ENCODE results near the genes MPP3, ATXN7L3 and HEXIM1.

DNA sequence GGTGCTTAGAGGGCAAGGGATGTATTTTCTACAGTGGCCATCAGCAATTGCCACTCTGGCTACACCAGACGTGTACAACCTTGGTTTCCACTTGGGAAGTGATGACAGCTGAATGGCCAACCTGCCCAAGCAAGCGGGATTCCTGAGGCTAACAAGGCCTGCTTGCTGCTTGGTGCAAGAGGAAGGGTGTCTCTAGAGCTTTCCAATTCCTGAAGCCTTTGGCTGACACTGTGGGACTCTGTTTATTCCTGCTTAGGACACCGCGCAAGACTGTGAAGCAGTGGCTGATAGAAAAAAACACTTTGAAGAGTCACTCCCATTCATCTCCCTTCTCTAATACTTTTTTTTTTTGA, 2.2 kb downstream of the DUSP3 start:
- PRO-cap: no peak

- PRO-cap: bidirectional peak, plus-strand start at chr17:43833255, minus-strand start at chr17:43833179
Observed at GRCh38 chr17:43832265-43833428, at the start of gene MPP3. TSS of gene MPP3 (minus strand) at chr17:43833146.

GRCh38 chr17:43842583-43843250, 4.3 kb upstream of the CD300LG start:
- PRO-cap: no peak

GRCh38 chr17:43983442-43984455, 20.7 kb upstream of the NAGS start:
- PRO-cap: no peak

DNA sequence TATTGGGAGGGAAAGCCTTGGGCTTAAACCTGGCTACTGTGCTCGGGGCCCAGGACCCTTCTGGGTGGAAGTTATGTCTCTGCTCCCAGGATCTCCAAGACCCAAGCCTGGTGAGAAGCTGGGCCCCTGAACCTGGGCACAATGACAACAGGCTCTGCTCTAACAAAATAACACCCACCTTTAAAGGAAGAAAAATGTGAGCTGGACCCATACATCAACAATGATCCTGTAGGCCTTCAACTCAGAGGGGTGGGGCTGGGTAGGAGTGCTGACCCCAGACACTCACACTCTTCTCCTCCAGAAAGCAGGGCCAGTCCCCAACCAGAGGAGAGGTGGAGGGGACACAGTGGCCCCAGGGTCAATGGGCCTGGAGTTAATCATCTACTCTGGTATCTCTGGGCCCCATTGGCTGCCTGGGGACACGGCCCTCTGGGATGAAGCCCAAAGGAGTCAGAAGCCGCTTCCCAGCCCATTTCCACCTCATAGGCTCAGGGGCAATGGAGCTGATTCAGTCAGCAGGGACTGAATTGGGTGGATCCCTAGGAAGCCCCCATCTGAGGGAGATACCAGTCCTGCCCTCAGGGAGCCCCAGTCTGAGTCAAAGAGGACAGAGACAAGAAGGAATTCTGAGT, 3.1 kb upstream of the NAGS start:
- PRO-cap: no peak

DNA sequence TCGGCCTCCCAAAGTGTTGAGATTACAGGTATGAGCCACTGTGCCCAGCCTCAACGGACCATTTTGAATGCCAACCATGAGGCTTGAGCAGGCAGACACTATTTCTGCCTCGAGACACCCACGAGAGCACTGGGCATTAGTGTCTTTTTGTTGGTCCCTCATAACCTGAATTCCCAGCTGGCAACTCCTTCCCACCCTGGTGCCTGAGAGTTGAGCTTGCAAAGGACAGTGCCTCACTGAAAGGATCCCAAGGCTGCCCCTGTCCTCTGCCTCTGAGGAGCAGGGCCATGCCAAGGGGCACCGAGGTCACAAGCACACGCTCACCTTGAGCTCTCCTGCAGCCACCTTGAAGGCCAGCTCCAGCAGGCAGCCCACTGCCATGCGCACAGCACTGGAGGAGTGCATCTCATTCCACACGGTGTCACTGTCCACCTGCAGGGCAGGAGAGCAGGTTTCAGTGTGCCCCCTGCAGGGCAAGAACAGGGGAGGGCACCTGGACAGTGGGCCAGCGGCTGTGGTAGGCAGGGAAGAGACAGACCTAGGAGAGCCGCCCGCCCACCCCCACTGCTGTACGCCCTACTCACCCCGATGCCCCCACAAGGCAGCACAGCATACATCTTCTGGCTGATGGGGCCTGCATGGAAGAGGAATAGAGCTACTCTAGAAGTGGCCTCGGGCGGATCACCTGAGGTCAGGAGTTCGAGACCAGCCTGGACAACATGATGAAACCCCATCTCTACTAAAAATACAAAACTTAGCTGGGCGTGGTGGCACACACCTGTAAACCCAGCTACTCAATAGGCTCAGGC, 12.9 kb downstream of the G6PC3 start:
- PRO-cap: no peak

GRCh38 chr17:44095376-44096658, 25.3 kb downstream of the G6PC3 start:
- PRO-cap: unidirectional peak, plus-strand start at chr17:44095799; bidirectional peak, plus-strand start at chr17:44096139, minus-strand start at chr17:44096071

GRCh38 chr17:44112168-44112748, 11.2 kb downstream of the HDAC5 start:
- PRO-cap: no peak

DNA sequence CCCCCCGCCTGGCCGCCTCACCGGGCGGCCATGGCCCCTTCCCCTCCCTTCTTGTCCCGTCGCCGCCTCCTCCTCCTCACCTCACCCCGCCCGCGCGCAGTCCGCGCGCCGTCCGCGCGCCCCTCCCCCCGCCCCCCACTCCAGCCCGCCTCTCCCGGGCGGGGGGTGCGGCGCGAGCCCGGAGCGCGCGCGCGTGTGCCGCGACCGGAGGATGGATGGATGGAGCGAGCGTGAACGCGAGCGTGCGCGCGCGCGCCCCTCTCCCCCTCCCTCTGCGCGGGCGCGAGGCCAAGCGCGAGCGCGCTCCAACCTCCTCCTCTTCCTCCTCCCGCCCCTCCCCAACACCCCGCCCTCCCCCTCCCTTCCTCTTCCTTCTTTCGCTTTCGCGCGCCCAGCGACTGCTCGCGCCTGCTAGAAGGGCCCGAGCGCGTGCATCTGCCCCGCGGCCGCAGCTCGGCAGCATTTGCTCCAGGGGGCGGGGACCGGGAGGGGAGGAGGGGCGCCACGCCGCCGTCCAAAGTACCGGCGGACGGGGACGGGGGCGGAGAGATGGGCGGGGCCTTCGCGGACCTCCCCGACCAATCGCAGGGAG, at the start of gene ATXN7L3:
Gene ATXN7L3 (minus strand): TSS at position 236 of the 592 bp plus-strand sequence.
- PRO-cap: bidirectional peak, plus-strand start at position 181 of the sequence, minus-strand start at position 274 of the sequence; bidirectional peak, plus-strand start outside the sequence, minus-strand start at position 437 of the sequence

DNA sequence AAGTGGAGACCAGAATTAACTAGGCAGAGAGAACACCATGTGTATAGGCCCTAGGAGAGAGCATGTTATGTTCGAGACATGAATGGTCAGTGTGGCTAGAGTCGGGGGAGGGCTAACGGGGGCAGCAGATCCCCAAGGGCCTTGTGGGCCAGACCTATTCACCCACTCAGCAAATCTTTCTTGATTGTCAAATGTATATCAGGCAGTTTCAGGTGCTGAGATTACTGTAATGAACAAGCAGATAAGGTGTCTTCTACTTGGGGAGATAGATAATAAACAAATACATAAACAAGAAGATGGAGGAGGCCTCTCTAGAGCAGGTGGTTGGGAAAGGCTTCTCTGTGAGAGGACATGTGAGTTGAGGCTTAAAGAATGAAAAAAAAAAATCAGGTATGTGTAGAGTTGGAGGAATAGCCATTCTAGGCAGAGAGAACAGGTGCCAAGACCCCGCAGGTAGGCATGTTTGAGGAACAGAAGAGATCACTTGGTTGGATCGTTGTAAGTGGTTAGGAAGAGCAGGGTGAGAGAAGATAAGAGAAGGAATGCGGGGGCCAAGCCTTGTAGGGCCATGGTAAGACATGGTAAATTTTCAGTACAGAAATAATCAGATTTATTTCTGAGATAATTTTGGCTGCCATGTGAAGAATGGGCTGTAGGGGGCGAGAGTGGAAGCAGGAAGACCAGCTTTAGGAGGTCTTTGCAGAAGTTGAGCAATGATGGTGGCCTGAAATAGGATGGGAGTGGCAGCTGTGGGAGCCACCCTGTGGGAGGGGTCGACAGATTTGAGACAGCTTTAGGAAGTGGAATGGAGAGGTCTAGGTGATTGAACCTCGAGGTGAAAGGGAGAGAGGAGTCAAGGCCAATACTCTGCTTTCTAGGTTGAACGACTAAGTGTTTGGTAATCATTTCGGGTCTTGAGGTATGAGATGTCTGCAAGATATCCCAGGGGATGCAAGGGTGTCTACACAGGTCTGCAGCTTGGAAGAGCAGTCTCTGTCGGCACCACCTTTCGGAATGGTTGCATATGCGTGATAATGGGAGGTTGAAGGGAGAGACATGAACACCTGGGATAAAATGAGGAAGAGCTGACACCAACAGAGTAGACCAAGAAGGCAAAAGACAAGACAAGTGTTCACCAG, 3.9 kb upstream of the ATXN7L3 start:
- PRO-cap: no peak

DNA sequence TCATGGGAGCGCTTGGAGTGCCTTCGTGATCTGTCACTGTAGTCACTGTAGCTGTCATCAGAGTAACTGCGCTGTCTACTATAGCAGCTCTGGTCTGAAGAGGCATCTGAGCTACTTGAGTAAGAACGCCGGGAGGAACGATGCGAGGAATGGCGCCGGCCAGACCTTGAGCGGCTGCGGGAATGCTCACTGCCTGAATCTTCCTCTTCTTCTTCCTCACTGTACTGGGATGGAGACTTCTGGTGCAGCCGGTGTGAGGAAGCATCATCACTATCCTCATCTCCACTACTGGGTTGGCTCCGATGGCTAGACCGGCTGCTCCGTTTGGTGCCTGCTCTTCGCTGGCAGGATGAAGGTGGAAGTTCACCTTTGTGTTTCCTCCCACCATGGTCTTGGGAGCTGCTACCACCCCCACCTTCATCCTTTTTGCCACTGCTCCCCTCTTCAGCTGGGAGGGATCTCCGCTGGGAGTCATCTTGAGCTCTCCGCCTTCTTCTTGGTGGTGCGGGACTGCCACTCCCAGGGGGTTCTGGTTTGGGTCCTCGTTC, 10.0 kb upstream of the ITGA2B start:
- PRO-cap: no peak

DNA sequence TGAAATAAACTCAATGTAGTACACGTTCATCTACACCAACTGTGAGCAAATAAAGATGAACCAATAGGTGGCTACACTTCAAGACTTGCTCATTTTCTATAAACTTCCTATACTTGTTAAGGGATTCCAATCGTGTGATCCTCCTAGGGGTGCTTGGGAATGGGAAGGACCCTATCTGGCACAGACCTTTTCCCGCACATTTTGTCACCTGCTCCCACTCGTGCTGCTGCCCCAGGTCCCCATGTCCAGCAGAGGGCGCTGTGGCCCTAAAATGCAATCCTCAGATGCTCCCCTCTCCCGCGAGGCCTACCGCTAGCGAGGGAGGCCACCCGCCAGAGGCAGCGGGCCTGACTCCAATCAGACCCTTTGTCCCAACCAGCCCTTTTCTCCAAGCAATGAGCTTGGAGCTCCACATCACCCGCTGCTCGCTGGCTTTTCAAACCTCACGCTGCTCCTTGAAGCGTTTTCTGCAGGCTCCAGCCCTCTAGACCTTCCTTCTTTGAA, 23.8 kb upstream of the FZD2 start:
- PRO-cap: no peak

DNA sequence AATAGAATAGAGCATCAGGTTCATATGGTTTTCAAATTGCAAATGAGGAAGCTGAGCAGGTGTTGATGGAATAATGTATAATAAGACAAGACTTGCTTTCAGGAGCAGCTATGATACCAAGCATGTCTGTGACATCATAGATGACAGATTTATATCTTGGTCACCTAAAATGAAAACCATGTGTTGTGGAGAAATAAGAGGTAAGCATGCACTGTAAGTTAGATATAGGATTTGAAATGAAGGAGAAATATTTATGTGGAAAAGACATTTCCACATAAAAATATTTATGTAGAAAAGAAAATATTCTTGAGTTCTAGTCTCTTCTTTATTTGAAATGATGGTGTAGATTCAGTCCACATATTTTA, 8.7 kb downstream of the MEIOC start:
- PRO-cap: no peak

DNA sequence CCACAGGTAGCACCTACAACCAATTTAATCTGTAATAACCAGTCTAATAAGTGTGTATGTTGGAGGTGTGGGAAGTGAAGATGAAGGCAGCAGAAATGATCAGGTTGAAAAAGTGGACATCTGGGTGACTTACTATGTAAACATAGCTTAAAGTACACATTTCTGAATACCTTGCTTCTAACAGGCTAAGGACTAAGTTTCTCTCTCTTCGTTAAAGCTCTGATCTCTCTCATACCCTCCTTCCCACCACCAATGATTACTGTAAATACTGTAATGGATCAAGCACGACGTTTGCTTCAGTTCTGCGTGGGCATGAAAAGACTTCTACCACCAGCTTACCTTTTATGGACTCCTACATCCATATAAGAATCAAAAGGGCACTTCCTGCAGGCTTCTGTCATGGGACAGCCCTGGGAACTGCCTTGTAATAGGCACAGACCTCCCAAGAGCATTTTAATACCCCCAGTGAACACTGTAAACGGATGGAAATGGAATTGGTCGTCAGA, 799 bp downstream of the CCDC43 start:
- PRO-cap: no peak

- PRO-cap: no peak
Observed at GRCh38 chr17:44872430-44873039, 24.9 kb downstream of the HIGD1B start.

DNA sequence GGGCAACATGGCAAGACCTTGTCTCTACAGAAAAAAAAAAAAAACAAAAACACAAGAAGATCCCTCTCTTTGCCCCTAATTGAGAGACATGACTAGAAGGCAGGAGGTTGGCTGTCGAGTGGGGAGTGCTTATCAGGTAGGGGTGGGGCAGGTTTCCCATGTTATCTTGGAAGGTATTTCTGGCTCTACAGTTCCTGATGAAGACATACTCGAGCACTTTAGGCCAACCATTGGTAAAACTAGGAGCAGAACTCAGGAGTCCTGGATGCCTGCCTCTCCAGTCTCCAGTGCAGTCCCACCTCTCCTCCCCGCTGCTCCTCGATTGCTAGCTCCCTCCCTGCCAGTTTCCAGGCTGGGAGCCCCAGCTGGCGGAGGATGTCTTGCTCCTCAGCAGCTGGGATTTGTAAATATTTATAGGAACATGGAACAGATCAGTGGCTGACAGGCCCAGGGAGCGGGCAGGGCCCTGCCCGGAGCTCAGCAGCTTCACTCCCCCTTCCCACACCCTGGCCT, 11.3 kb upstream of the C1QL1 start:
- PRO-cap: no peak

GRCh38 chr17:45122635-45123102, 9.6 kb downstream of the PLCD3 start:
- PRO-cap: no peak

DNA sequence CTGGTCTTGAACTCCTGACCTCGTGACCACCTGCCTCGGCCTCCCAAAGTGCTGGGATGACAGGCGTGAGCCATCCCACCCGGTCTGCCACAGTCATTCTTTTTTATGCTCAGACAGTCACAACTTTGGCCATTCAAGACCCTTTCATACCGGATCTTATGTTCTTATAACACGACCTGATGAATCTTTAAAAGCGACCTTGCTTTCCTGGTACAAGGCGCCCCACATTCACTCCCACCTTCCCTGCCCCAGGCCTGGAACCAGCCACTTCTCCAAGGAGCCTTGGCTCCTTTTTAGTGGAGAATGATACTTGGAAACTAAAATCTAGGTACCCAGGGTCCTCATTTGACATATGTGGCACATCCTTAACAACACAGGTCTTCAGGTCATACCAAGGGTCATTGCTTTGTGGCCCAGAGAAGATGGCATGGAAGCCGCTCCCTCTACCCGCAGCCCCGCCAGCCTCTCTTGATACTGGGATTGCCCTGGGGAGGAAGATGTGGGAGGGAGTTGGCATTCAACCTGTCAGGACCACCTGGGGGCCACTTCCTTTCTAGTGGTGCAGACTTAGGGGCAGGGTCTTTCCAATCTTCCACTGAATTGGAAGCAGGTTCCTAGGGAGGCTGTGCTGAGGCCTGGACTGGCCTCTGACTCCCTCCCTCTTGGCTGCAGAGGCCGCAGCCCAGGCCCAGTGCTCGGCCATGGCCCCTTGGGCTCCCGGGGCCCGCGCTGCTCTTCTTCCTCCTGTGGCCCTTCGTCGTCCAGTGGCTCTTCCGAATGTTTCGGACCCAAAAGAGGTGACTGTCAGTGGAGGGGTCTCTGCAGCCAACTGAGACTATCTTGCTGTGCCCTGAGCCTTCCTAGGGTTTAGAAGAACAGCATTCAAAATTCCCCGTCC, 5.3 kb upstream of the HEXIM1 start:
- PRO-cap: no peak

DNA sequence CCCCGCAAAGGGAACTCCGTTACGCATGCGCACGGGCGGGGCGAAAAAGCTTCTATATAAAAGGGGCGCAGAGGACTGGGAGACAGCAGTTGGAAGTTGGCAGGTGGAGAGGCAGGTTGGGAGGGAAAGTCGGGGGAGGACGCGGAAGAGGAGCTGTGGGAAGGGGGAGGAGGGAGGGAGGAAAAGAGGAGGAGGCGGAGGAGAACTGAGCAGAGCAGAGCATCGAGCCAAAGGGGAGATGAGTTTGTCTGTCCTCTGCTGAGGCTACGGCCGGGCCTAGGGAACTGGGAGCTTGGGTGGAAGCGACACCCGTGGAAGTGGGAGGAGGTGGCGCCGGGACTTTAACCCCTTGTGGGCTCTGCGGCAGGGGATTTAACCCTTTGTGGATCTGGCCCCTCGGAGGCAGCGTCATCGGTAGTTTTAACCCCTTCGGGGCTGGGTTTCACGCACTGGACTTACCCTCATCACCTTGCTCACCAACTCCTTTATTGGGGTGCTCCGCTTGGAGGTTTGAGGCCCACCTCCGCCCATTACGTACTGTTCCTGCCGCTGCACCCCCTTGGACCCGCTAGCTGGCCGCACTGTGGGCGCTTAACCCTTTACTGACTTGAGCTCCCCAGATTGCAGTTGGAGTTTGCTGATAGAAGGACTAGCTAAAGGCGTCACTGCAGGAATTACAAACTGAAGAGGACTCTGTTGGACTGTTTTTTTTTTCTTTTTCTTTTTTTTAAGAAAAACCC, at the start of gene HEXIM1:
Gene HEXIM1 (plus strand): TSS at position 85 of the 740 bp plus-strand sequence.
- PRO-cap: bidirectional peak, plus-strand start at position 88 of the sequence, minus-strand start outside the sequence; bidirectional peak, plus-strand start at position 619 of the sequence, minus-strand start at position 413 of the sequence

- PRO-cap: no peak
Observed at GRCh38 chr17:45151229-45152357, 3.3 kb downstream of the HEXIM1 start.

All from fallopian tube (tissue), 1 donor.